ENCODE data around the genes WDR26 and SDE2.

GRCh38 chr1:224386639-224387160, 30.0 kb downstream of the CNIH4 start:
- PRO-cap, 2 experiments: no peak in any of the 2 experiments

GRCh38 chr1:224387161-224387871, 30.6 kb downstream of the CNIH4 start:
- PRO-cap, 2 experiments: no peak in any of the 2 experiments

GRCh38 chr1:224389809-224390491, 33.3 kb downstream of the CNIH4 start:
- PRO-cap, 2 experiments: no peak in any of the 2 experiments

DNA sequence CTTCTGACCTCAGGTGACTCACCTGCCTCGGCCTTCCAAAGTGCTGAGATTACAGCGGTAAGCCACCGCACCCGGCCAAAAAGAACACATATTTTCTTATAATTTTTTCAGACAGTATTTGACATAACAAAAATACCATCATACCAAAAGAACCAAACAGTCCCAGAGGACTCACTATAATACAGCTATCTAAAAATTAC, 27.0 kb downstream of the WDR26 start:
- PRO-cap, 2 experiments: no peak in any of the 2 experiments

GRCh38 chr1:224434629-224435264, at the start of gene WDR26:
WDR26 (minus strand) TSS chr1:224434797.
- PRO-cap, 2 experiments: peak in 2 of 2 experiments; most common plus-strand start chr1:224434849 (in 2); most common minus-strand start chr1:224434797 (in 2)

DNA sequence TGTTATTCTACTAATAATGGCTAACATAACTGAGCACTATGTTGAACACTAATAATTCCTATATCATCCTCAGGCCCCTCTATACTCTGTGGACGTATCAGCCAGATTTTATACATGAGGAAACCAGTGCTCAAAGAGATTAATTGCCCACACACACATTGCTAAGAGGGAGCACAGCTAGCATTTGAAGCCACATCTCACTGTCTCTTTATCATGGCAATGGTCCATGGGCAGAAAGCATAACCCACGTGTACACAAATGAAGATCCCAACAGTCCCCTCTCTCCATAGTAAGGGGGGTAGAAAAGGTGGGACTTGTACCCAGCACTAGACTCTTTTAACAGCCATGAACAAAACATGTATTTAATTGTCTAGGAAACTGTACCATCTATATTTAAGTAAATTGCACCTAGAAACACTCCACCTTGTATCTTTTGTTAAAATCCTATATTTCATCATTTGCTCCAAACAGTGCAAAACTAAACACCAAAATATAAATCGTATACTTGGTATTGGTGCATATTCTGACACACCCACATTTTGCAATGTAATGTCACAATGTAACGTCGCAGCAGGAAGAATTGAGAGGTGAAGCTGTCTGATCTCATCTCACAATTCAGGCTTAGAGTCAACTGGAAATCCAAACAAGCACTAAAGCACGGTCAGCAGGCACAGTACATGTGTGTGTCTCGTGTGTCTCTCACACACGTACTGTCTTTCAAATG, 27.2 kb downstream of the LBR start:
- PRO-cap, 2 experiments: no peak in any of the 2 experiments

GRCh38 chr1:225441791-225442209, 14.0 kb upstream of the LBR start:
- PRO-cap, 2 experiments: no peak in any of the 2 experiments

DNA sequence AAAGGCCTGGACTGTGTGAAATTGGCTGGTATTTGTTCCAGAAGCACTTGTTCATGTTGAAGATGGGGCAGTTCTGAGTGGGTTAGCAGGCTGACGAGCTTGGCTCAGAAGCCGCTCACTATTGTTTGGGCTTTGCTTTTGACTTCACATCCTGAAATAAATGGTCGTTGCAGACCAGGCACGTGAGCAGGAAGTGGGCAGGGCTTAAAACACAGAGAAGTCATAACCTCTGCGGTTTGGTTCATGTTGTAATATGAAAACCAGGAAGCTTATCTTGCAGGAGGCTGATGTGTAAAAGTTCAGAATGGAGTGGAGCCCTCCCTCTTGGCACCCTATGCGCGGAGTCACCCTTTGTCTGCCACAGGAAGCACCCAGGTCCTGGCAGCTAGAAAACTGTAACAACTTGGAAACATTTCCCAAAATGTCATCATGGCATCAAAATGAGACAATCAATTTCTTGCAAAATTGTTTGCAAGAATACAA, 17.1 kb upstream of the LBR start:
- PRO-cap, 2 experiments: peak in 2 of 2 experiments; most common minus-strand start position 127 of the sequence (in 2)

DNA sequence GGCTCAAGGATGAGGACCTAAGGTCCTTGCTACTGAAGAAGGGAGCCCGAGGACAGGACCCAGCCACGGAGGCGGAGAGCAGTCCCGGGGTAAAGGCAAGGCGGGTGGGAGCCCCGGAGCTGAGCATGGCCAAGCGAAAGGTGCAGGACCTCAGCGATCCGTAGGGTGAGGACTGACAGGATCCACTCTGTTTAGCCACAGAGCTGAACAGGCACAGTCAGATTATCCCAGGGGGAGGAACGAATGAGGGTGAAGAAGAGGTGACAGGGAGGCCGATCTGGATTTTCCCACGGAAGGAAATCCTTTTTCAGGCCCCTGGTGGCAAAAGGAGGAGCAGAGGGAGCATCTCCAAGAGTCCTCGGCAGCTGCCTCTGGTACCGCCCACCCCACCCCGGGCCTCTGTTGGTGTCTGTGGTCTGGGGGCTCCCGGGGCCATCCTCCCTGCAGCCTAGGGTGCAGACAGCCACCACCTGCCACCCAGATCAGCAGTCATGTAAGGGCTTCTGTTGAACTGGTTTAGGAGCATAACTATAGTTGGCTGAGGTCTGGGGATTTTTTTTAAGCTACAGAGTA, 32.3 kb upstream of the LBR start:
- PRO-cap, 2 experiments: no peak in any of the 2 experiments

- PRO-cap, 2 experiments: no peak in any of the 2 experiments
Measured at GRCh38 chr1:225547654-225548427, 105.1 kb downstream of the ENAH start.

GRCh38 chr1:225554829-225555238, 98.1 kb downstream of the ENAH start:
- PRO-cap, 2 experiments: no peak in any of the 2 experiments

GRCh38 chr1:225634394-225635049, 18.4 kb downstream of the ENAH start:
- PRO-cap, 2 experiments: no peak in any of the 2 experiments

GRCh38 chr1:225766902-225767135, 10.8 kb upstream of the SRP9 start:
- PRO-cap, 2 experiments: no peak in any of the 2 experiments

- PRO-cap, 2 experiments: peak in 2 of 2 experiments; most common plus-strand start chr1:225811154 (in 1); most common minus-strand start chr1:225811041 (in 2)
Measured at GRCh38 chr1:225810707-225811529, 994 bp downstream of the EPHX1 start.

DNA sequence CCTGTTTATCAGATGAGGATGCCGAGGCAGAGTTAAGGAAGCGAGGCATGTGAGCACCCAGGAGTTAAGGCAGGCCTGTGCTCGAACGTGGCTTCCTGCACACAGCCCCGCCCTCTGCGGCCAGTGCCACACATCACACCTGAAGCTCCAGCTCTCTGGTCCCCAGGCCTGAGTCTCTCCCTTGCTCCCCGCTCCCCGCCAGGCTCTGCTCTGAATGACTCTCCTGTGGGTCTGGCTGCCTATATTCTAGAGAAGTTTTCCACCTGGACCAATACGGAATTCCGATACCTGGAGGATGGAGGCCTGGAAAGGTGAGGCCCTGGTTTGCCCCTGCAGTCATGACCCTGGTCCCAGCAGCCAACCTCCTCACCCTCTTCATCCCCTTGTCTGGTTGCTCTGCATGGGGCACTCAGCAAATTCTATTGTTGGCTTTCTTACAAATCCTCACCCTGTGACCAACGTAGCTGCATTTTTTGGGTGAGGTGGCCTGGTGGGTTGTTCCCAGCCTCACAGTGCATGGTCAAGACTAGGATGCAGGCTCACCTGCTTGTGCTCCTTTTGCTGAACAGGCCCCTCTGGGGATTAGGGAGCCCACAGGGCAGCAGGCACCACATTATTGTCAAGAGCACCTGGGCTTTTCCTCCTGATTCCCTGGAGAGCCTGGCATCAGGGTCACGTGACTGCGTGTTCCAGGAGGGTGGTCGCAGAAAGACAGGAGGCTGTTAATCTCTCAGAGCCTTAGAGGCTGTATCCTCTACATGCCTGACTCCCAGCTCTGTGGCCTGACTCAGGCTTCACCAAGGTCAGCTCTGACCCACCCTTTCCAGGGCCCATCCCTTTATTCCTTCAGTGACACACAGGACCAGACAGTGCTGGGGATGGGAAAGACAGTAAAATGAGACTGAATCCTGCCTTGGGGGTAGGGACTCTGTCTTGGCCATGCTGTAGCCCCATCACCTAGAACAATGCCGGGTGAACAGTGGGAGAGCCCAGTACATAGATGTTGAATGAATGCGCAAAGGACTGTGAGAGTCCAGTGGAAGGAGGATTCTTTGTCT, 32.6 kb downstream of the EPHX1 start:
- PRO-cap, 2 experiments: no peak in any of the 2 experiments

DNA sequence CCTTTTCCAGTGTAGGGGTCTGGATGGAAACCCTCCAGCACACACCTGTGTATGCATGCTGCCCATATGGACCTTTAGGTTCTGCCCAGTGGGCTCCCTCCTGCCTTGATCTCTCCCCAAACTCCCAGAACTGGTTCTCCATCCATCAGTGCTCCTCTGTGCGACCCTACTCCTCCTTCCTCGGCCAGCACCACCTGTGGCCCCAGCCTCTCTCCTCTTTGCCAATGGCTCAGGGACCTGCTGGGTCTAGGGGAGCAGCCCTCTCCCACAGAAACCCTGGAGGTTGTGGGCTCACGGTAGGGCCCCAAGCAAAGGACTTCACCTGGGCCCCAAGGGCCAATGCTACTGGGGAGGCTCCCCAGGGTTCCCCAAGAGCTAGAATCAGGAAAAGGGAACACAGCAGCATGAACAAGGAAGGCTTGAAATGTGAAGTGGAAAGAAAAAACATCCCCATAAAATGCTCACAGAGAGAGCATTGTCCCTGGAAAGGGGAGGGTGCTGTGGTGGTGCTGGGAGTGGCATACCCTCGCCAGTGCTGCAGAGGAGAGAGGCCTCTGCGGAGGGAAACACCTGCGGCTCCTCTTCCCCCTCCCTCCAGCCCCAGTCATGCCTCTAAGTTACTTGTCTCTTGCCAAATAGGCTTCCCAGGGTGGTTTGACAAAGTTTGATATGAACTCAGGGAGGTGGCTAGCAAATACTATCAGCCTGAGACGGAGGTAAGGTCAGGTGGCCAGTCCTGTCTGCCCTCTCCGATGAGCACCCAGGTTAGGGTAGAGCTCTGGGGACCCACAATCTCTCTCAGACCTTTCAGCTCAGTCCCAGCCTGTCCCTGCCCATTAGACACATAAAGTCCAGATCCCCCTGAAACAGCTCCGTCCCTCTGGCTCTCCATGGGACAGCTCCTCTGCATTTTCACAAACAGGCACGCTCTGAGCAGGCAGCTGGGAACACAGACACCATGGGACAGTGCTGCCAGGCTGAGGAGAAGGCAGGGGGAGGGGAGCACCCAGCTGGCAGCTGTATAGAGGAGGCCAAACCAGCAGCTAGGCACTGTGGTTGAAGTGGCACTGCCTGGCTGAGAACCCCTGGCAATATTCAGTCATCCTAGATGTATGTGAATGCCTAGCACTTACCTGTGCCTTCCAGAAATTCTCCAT, 2.4 kb downstream of the TMEM63A start:
- PRO-cap, 2 experiments: no peak in any of the 2 experiments

- PRO-cap, 2 experiments: peak in 2 of 2 experiments; most common minus-strand start chr1:225883073 (in 2)
Measured at GRCh38 chr1:225882590-225883567, 699 bp upstream of the TMEM63A start.

DNA sequence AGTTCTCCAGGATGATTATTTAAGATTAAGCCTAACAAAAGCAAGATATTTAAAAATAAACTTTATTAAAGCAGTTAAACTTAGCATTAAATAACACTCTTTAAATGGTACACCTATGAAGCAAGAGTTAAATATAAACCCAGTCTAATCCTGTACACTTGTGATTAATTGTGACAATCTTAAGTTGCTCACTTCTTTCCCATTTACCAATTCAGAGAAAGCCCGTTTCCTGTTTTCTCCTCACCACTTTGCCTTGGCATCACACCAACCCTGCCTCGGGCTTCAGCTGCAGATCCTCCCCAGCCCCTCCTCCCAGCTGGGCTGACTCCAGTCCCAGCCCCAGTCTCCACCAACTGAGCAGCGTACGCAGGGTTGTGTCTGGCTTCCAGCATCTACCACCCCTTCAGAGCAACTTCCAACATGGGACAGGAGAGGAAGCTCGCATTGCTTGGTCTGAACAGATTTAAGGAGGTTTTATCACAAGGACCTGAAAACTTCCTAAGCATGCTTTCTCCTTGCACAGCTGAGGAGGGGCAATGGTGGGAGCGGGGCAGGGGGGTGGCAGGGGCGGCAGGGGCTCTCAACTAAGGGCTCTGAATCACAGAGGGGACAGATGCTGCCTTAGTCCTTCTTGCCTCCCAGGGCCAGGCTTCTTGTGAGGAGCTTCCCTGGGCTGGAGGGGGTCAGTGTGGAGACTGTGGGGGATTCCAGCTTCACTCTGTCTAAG, 4.1 kb downstream of the PYCR2 start:
- PRO-cap, 2 experiments: no peak in any of the 2 experiments

GRCh38 chr1:225999232-226000307, at the start of gene SDE2:
SDE2 (minus strand) TSS chr1:225999343.
- PRO-cap, 2 experiments: peak in 2 of 2 experiments; most common plus-strand start chr1:225999616 (in 2); most common minus-strand start chr1:225999343 (in 2)

GRCh38 chr1:226161347-226162052, 25.0 kb downstream of the ACBD3 start:
- PRO-cap, 2 experiments: no peak in any of the 2 experiments